Measurements from ENCODE around the genes PTPRQ, MYF6 and PPFIA2.

DNA sequence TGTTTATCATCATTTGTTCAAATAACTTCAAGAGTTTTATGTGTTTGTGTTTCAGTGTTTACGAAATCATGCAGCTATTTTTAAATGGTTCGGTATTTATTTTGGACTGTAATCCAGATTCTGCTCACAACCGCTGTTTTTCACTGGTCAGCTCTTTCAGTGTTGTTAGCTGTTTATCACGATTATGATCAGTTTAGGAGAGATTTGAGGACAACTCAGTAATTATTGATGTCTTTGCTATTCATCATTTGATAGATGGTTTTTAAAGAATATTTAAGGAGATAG is 37.0 kb upstream of the CSRP2 start:
- CAGE, long polyA plus RNA, result no peak
- RRBS, result no CpG with 5 or more reads among the region's 4 CpGs

GRCh38 chr12:77086920-77087119 is 21.5 kb upstream of the E2F7 start:
- CAGE, long polyA plus RNA, result no peak

GRCh38 chr12:77893766-77894476 is 63.2 kb downstream of the NAV3 start:
- CAGE, long polyA plus RNA, result no peak
- RRBS, result no CpG with 5 or more reads among the region's 2 CpGs

- CAGE, long polyA plus RNA, result no peak
- RRBS, result no CpG with 5 or more reads among the region's 4 CpGs
These were observed 176.1 kb downstream of the NAV3 start for GRCh38 chr12:78006590-78007305.

DNA sequence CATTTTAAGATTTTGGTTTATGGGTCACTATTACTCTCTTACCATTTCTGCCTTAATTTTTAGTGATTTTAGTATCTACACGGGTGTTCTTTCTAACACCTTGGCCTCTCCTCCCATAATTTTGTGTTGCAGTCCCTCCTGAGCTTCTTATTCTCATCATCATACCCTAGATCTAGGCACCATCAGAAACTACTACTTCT is 193.0 kb downstream of the NAV3 start:
- CAGE, long polyA plus RNA, result no peak
- RRBS, result no CpG with 5 or more reads among the region's 1 CpG

GRCh38 chr12:78293196-78293824 is 462.6 kb downstream of the NAV3 start:
- CAGE, long polyA plus RNA, result no peak
- RRBS, result no CpG with 5 or more reads among the region's 1 CpG

DNA sequence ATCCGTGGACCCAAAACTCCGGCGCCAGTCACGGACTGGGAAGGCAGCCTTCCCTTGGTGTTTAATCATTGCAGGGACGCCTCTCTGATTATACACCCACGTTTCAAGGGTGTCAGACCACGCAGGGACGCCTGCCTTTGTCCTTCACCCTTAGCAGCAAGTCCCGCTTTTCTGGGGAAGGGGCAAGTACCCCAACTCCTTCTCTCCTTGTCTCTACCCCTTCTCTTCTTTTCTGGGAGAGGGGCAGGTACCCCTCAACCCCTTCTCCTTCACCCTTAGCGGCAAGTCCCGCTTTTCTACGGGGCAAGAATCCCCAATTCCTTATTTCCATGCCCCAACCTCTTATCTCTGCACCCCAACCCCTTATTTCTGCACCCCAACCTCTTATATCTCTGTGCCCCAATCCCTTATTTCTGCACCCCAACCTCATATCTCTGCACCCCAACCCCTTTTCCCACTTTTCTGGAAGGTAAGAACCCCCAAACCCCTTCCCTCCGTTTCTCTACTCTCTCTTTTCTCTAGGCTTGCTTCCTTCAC is 150.1 kb downstream of the PAWR start:
- CAGE, long polyA plus RNA, result no peak
- RRBS, result no CpG with 5 or more reads among the region's 13 CpGs

- CAGE, long polyA plus RNA, result no peak
- RRBS, result no CpG with 5 or more reads among the region's 3 CpGs
These were observed 143.8 kb downstream of the PAWR start for GRCh38 chr12:79547043-79547346.

- CAGE, long polyA plus RNA, result no peak
- RRBS, result no CpG with 5 or more reads among the region's 7 CpGs
These were observed 138.7 kb downstream of the PAWR start for GRCh38 chr12:79551892-79552541.

- CAGE, long polyA plus RNA, result no peak
- RRBS, result no CpG with 5 or more reads among the region's 3 CpGs
These were observed 18.3 kb downstream of the PAWR start for GRCh38 chr12:79672263-79672994.

GRCh38 chr12:79897586-79898251 is 37.2 kb downstream of the PPP1R12A start:
- CAGE, long polyA plus RNA, result no peak
- RRBS, result no CpG with 5 or more reads among the region's 7 CpGs

- CAGE, long polyA plus RNA, result no peak
- RRBS, result no CpG with 5 or more reads among the region's 4 CpGs
These were observed 46.3 kb upstream of the OTOGL start for GRCh38 chr12:80053036-80053416.

GRCh38 chr12:80443655-80444647 is at the start of gene PTPRQ:
TSS of gene PTPRQ (plus strand) at chr12:80444235.
- CAGE, long polyA plus RNA, result no peak
- RRBS, result no CpG with 5 or more reads among the region's 5 CpGs

DNA sequence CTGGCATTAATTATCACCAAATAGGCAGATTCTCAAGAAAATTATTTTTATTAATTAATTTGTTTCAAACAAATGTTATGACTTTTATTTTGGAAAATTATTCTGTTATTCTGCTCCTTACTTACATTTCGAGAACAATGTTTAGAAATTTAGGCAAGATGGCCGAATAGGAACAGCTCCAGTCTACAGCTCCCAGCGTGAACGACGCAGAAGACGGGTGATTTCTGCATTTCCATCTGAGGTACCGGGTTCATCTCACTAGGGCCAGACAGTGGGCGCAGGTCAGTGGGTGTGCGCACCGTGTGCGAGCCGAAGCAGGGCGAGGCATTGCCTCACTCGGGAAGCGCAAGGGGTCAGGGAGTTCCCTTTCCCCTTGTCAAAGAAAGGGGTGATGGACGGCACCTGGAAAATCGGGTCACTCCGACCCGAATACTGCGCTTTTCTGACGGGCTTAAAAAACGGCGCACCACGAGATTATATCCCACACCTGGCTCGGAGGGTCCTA is 33.4 kb downstream of the PTPRQ start:
- CAGE, long polyA plus RNA, result no peak
- RRBS, result no CpG with 5 or more reads among the region's 25 CpGs

DNA sequence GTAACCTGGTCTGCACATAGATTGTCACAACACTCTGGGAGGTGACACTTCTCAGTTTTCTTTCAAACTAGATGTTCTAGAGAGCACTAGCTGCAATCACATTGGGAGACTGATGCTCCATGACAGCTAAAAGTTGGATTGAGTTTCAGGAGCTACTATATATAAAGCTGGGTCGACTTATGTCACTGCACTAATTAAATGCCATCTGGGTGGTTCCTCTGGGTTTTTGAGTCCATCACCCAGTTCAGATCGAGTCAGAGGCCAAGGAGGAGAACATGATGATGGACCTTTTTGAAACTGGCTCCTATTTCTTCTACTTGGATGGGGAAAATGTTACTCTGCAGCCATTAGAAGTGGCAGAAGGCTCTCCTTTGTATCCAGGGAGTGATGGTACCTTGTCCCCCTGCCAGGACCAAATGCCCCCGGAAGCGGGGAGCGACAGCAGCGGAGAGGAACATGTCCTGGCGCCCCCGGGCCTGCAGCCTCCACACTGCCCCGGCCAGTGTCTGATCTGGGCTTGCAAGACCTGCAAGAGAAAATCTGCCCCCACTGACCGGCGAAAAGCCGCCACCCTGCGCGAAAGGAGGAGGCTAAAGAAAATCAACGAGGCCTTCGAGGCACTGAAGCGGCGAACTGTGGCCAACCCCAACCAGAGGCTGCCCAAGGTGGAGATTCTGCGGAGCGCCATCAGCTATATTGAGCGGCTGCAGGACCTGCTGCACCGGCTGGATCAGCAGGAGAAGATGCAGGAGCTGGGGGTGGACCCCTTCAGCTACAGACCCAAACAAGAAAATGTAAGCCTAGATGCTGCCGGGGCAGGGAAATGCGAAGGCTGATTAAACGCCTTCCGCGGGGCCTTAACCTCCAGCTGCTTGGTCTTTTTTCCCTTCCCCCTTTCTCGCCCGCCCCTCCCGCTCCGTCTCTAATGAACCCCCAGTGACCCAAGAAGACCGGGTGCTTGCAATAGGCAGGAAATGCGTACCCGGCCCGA is at the start of gene MYF6:
Gene MYF6, plus strand, starts transcription at position 190 of the 991 bp plus-strand sequence.
- CAGE, long polyA plus RNA, result no peak
- RRBS, result 58% methylated on average over 11 of the region's 35 CpGs

- CAGE, long polyA plus RNA, result no peak
- RRBS, result no CpG with 5 or more reads among the region's 5 CpGs
These were observed 3.0 kb downstream of the MYF6 start for GRCh38 chr12:80710400-80710954.

DNA sequence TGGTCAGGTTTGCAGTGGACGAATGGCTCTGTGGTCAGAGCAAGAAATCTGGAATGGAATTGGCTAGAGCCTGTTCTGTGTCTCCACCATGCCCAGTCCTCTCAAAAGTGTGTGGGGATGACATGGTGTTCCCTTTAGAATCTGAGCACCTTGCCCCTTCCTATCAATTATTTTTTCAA is 1.4 kb downstream of the ACSS3 start:
- CAGE, long polyA plus RNA, result no peak
- RRBS, result no CpG with 5 or more reads among the region's 1 CpG

DNA sequence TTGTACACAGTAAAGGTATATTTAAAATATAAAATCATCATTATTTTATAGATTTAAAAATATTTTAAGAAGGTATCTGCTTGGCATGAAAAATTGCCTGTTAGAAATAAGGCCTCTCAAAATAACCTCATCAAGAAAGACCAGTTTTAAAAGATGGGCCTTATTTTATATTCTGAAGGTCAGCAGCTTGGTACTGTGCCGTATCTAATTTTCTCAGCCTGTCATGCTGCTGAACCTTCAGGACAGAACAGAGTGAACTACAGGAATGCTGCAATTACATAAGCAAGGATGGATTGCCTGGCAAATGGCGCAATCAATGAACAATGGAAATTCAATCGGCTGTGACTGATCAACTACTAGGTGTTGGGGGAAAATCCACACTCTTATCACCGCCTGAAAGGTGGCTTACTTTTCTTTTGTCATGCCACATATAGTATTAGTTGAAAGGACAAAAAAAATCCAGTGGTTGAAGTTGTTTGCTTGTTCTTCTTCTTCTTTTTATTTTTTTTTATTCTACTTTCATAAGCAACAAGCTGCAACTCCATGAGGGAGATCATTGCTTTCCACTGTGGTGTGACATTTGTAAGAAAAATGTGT is 8.5 kb downstream of the ACSS3 start:
- CAGE, long polyA plus RNA, result no peak
- RRBS, result no CpG with 5 or more reads among the region's 4 CpGs

DNA sequence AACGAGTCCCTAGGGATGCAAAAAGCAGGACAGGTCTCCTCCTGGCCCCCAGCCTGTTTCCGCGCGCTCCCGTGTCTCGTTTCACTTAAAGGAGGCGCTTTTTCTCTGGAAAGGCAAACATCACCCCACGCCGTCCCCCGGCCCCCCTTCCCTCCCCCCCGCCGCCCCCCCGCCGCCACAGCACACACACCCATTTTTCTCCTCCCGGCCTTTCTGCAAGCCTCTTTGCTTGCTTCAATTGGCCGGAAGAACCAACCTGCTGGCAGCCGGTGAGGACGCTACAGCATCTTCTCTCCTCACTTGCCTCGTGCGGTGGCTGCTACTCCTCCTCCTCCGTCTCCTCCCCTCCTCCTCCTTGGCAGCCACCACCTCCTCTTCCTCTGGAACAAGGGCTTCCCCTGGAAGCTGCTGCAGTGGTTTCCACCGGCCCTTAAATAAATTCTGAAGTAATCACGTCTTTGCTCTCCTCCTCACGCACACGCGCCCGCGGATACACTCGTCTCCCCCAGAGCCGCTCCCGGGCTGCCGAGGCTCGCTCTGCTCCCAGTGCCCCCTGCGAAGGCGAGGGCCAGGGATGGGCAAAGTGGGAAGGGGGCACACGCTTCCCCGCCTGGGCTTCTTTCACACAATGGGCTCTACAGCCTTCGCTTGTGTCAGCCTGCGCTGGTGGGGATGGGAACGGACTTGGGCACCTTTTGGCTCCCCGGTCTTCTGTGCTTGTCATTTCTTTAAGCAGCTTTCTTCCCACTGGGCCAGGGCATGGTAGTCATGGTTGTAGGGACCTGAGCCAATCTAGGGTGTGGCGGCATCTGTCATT is at the start of gene PPFIA2:
Gene PPFIA2, minus strand, starts transcription at position 327 of the 817 bp plus-strand sequence.
- CAGE, long polyA plus RNA, result no peak
- RRBS, result 4% methylated on average over 7 of the region's 42 CpGs

DNA sequence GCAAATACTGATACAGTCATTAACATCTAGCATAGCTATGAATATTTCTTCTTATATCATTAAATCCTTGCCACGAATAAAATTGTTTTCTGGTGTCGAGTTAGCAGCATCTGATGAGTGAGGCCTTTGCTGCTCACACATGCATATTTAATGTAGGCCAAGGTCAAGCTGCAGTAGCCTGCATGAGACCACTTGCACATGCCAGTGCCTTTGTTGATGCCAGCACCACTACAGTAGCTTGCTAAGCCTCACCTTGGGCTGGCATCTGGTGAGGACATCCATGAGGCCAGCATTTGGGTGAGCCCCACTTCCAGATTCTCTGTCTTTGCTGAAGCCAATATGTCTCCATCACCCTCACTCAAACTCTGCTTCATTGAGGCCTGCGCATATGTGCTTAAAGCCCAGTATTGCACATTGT is 8.1 kb downstream of the CCDC59 start:
- CAGE, long polyA plus RNA, result no peak
- RRBS, result no CpG with 5 or more reads among the region's 3 CpGs

All from AG04450 (cell line).